HTERT-HM (cell line): ENCODE measurements around a stretch of chr18.

- RRBS, result no CpG with 5 or more reads among the region's 2 CpGs
These were observed 11.0 kb upstream of the MAPRE2 start for GRCh38 chr18:35030228-35030610.

DNA sequence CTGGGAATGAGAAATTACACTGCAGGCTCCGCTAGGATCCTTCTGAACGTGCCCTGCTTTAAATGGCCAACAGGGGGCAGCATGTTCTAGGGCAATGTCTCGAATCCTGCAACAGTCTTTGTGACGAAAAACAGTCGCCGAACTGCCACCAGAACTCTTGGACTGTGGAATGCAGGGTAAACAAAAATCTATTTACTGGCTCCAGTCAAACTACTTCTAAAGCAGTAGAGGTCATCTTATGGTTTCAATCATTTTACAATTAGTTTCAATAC, 9.8 kb upstream of the ZNF397 start:
- RRBS, result no CpG with 5 or more reads among the region's 6 CpGs

GRCh38 chr18:35408816-35409186, 31.7 kb upstream of the ZNF396 start:
- RRBS, result no CpG with 5 or more reads among the region's 5 CpGs

DNA sequence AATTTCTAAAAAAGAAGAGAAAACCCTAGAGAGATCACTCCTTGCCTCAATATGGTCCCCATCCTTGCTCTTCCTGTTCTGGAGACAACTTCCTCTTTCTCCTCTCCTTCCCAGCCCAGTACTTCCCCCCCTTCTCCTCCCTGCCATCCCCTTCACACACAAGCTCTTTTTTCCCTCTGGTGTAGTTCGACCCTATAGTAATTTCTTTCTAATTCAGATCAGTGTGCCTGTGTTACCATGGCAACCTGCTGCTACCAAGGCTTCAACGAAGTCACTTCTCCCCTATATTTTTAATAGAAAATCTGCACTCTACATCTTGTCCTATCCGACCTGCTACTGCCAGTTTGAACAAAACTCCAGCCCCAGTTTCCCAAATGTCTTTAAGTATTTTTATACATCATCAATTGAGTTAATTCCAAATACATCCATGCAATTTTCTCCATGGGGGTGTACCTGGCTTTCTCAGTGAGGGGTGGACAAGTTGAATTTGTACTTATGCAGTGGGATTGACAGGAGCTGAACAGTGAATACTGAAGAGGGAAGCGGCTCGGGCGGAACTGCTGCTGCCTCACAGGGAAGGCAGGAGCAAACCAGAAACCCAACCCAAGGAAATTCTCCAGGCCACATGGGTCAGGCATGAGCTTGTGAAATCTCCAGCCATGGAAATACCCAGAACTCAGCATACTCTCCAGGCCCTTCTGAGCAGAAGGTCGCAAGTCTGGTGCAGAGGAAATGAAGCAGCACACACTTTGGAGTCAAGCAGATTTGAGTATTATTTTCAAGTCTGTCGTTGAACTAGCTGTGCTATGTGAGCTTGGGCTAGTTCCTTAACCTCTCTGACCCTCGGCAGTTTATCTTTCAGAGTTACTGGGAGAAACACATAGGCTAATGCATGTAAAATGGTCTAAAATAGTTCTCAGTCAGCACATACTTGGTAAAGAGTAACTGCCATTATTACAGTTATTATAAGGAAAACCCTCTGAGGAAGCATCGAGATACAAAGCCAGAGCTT, 26.4 kb upstream of the INO80C start:
- RRBS, result no CpG with 5 or more reads among the region's 10 CpGs

GRCh38 chr18:35628630-35629451, 47.3 kb downstream of the GALNT1 start:
- RRBS, result no CpG with 5 or more reads among the region's 13 CpGs

- RRBS, result no CpG with 5 or more reads among the region's 2 CpGs
These were observed 86.3 kb downstream of the GALNT1 start for GRCh38 chr18:35667714-35668289.

- RRBS, result no CpG with 5 or more reads among the region's 3 CpGs
These were observed 57.7 kb upstream of the C18orf21 start for GRCh38 chr18:35914744-35915128.

DNA sequence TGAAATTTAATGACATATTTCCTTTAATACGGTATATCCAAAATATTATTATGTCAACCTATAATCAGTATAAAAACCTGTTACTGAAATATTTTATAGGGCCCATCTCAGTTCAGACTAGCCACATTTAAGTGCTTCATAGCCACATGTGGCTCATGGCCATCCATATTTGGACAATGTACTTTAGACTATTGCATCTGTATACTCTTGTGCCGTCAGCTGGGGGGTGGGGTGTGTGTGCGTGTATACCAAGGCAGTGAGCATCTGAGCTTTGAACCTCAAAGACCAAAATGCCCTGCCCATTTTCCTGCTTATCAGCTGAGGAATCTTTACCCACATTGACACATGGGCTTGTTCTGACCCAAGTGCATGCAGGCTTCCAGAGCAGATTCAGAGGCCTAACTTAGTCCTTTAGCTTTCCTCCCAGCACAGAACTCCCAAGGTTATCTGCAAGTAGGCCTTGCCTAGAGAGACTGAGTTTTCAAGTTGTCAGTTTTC, 11.2 kb upstream of the MOCOS start:
- RRBS, result no CpG with 5 or more reads among the region's 3 CpGs

DNA sequence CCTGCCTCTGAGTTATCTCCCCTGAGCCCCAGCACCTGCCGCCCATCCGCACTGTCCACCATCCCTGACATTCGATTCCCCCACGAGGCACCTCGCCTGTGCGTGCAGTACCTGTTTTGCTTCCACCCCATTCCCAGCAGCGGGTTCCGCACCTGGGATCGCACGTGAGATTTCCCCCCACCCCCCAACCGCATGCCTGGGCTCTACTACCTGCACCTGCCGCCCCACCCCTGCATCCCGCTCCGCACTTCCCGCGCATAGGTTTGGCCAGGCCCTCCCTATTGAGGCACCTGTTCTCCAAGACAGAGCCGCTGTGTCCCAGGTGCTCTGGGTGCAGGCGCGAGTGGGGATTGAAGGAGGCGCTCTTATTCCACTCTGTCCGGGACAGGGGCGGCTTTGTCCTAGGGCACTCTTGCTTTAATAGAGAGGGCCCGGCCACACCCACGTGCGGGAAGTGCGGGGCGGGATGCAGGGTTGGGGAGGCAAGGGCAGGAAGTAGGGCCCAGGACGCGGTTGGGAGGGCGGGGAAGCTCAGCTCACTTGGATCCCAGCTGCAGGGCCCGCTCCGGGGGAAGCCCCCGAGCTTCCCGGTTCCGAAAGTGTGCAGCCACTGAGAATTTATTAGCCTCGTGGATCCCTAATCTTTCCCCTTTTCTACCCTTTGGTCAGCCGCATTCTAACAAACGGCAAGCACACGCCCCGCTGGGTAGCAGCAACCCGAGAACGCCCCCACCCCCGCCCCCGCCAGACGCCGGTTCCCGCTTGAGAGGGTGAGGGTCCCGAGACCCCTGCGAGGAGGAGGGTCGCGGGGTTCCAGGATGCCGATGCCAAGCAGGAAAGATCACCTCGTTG, 681 bp upstream of the MOCOS start:
- RRBS, result under 1% methylated on average over 7 of the region's 53 CpGs

DNA sequence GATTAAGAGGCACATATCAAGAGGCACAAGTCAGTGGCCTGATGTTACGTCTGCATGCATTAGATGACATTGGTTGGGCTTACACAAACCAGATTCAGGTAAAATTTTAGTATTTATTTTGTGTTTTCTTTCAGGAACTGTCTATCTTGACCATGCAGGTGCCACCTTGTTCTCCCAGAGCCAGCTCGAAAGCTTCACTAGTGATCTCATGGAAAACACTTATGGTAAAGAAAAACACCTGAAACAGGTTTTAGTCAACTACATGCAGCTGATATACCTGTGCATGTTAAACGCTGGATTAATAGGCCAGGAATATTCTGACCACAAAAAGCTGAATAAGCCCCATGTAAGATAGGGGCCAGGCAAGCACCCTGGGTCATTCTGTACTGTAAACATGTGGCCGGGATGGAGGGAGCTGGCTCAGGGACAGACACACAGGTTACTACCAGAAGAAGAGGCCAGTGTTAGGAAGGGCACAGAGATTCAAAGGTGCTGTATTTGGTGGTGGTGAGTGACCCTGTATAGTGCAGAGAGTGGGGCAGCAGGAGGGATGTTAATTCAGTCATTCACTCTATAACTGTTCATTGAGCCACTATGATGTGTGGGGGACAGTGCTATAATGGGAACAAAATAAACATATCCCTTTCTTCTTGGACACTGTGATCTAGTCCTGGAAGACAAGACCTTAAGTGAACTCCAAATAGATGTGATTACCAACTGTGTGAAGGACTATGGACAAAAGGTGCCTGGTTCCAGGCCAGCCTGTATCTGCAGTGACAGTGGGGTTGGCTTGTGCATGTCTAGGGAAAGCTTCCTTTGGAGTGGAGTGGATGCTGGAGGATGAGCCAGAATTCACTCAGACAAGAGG, 8.1 kb downstream of the MOCOS start:
- RRBS, result no CpG with 5 or more reads among the region's 4 CpGs

GRCh38 chr18:36348826-36349368, 51.4 kb downstream of the FHOD3 start:
- RRBS, result no CpG with 5 or more reads among the region's 10 CpGs

DNA sequence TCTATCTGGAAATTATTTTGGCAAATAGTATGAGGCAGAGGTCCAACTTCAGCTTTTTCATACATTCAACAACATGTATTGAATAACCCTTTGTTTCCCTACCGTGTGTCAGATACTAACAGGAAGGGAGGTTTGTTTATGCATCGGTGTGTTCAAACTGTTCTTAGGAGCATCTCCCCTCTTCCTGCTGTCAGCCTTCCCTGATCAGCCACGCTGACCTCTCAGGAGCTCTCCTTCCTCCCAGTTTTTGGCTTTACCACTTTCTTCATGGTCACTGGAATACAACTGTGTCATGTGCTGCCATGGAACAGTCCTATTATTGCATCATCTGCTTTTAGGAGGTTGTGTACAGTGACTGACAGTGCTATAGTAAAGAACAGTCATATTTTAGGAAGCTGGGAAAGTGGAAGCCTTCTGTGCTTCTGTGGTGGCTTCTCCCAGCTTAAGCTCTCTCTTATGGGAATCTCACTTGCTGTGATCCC, 165.6 kb downstream of the TPGS2 start:
- RRBS, result no CpG with 5 or more reads among the region's 3 CpGs

- RRBS, result 2% methylated on average over 3 of the region's 17 CpGs
These were observed 134.7 kb downstream of the TPGS2 start for GRCh38 chr18:36693949-36694705.

- RRBS, result no CpG with 5 or more reads among the region's 2 CpGs
These were observed 13.9 kb downstream of the TPGS2 start for GRCh38 chr18:36814750-36815494.

GRCh38 chr18:39648158-39648515, 2082.5 kb upstream of the CELF4 start:
- RRBS, result no CpG with 5 or more reads among the region's 2 CpGs

GRCh38 chr18:39701839-39702345, 2136.3 kb upstream of the CELF4 start:
- RRBS, result no CpG with 5 or more reads among the region's 2 CpGs

DNA sequence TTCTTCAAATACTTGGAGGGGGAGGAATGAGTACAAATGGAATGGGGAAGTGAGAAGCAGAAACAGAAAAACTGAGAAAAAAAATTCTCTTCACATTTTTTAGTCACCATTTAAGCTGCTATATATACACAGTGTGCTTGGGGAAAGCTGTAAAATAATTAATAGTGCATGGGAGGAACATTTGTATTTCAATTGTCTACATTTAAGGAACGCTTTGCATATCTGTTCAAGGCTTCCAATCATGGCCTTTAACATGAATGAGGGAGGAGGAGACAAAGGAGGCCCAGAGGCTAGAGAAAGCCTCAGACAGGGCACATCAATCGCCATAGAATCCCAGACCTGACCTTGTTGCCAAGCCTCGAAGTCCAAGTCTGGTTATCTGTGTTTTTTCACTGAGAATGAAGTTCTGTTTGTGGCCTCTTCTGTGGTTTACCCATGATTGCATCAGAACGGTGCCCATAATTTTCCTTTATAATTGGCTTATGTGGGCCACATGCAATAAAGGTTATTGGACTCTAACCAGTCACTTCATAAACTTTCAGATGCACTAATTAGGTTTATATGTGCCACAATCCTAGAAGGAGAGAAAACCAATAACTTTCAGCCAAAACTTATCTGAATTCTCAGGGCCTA, 158.7 kb downstream of the PIK3C3 start:
- RRBS, result no CpG with 5 or more reads among the region's 4 CpGs

DNA sequence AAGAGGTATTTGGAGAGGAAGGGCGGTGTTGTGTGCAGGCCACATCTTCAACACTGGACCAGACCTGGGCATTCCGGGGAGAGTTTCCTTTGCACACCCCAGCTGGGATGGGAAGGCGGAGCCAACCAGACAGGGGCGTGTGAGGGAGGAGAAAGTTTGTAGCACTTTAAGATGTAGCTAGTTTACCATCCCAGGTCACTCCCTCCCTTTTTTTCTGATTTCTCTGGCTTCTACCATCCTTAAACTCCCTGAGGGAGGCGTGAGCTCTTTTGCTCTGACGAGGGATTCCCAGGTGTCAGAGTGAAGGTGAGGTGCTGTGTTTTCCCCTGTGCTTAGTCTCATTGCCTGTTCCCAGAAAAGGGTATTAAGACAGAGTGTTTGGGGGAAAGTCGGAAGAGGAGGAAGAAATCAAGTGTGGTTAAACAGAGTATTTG, 1.6 kb downstream of the SETBP1 start:
- RRBS, result no CpG with 5 or more reads among the region's 7 CpGs

- RRBS, result no CpG with 5 or more reads among the region's 4 CpGs
These were observed 10.4 kb downstream of the SETBP1 start for GRCh38 chr18:44690996-44691553.